Measurements from ENCODE around the genes CALML4, FEM1B and CORO2B.

DNA sequence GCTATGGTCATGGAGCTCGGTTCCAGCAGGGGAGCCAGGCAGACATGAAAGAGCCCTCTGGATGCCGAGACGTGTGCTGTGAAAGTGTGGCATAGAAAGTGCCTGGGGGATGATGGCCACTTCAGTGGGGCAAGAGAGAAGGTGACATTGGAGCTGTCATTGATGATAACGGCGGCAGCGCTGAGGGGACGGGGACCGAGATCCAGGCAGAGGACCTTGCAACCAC, 15.8 kb downstream of the SKOR1 start:
- RRBS: no CpG with 5 or more reads among the region's 8 CpGs

DNA sequence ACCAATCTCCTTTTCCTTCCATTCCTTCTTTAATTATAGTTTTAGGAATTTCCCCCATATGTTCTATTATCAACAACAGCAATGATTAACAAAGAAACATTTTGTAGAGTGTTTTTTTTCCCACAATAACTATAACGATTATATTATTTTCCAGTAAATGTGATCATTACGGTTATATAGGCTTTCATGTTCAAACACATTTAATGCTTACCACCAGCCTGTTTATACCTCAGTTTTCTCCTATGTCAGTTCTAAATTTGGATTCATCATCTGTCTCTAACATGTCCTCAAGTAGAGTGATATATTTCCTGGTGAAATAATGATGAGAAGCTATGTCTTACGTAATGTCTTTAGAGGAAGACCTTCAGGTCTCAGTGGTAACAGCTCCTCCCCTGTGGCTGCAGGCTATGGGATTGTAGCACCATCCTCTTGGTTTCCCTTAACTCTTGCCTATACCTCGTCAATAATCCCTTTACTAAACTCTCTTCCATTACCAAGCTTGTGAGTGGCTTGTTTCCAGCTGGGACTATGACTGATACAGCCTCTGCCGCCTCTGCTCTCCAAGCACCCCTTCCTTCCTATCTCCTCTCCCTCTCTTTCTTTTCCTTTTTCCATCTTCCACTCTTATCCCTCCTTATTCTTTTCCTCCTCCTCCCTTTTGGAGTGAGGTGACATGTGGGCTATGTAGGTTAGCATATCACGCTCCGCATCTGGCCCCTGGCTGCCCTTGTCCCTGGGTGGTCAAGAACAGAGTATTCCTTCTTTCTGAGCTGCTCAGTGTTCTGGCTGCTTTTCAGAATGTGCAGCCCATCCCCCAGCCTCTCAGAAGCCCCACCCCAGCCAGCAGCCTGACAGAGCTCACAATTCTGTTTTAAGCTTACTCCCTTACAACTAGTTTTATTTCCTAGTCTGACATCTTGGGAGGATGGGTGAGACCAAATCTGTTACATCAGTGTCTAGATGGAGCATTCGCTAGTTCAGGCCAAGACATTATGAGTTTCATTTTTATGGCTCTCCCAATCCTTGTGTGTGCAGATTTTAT, 89.3 kb downstream of the SKOR1 start:
- RRBS: no CpG with 5 or more reads among the region's 8 CpGs

- RRBS: no CpG with 5 or more reads among the region's 10 CpGs
Observed at GRCh38 chr15:67927631-67928216, 102.4 kb downstream of the SKOR1 start.

DNA sequence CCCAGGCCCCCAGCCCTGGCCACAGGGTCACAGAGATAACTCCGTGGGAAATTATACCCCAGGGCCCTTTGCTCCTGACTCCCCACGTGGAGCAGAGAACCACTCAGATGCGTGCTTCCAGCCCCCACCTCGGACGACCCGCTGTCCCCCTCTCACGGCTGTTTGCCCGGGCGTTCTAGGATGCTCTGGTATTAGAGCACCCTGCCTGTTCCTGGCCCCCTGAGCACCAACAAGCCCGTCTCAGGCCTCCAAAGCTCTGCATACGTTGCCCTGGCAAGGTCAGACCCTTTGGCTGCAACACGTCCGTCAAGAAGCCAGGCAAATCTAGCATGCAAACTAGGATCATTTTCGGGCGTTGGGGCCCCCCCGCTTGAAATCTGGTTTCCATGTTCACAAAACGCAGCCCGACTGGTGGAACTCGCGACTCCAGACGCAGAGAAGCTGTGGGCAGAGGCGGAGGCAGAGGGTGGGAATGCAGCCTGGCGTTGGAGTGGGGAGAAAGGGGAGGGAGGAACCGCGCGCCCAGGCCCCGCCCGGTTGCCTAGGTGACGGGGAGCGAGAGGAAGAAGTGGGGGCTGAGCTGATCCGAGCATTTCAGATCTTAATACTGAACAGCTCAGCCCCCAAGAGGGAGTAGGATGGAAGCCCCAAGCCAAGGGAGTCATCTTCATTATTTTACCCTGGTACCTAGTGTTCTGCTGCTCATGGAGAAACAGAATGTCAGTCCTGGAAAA, 86.1 kb upstream of the PIAS1 start:
- RRBS: no CpG with 5 or more reads among the region's 31 CpGs

GRCh38 chr15:68012894-68013289, 41.2 kb upstream of the PIAS1 start:
- RRBS: no CpG with 5 or more reads among the region's 1 CpG

DNA sequence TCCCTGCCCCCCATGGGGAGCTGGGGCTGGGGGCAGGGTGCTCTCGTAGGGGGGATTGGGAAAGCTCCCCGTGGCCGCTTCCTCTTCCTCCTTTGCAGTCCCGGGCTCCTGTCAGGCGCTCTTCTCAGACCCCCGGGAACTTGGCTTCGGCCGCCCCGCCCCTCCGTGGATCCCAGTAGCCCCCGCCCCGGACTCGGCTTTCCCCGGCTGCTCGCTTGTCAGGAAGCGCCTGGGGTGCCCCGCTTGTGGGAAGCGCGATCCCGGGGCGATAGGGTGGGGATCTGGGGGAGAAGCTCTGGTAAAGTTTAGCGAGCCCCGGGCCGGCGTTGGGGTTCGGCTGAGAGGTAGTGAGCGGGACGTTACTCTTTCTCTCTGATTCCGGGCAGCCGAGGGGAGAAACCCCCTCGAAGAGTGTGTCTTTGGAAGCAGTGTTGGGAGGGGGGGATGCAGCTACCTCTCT, 597 bp downstream of the PIAS1 start:
- RRBS: 2% methylated on average over 17 of the region's 31 CpGs

GRCh38 chr15:68106509-68107055, 52.5 kb downstream of the PIAS1 start:
- RRBS: no CpG with 5 or more reads among the region's 4 CpGs

GRCh38 chr15:68156174-68157075, 48.7 kb downstream of the CALML4 start:
- RRBS: no CpG with 5 or more reads among the region's 13 CpGs

DNA sequence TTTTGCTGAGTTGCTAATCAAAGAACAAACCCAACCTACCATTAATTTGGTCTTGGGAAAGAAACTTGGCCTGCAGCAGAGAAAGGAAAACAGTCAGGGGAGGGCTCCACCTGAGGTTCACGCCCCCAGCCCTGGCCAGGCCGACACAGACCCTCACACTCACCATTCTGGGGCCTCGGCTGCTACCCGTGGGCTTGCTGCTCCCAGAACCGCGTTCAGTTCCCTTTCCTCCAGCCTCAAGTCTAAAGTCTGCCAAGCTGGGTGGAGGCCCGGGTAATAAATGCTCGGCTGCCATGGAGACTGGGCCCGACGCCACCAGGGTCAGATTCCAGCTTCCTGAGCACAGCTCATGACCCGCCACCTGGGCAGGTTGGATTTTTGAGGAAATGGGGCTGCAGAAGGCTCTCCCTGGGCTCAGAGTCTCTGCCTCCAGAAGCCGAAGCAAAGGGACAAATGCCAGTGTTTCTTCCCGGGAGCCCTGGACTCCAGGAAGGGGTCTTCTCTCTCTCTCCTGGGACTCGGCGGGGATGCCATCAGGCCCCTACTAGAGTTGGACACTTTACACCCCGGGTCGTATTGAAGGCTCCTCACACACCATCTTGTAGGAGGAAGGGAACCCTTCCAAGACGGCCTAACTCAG, at the start of gene CALML4:
TSS of gene CALML4 (minus strand) at position 251 of the 640 bp plus-strand sequence.
- RRBS: 55% methylated on average over 4 of the region's 18 CpGs

DNA sequence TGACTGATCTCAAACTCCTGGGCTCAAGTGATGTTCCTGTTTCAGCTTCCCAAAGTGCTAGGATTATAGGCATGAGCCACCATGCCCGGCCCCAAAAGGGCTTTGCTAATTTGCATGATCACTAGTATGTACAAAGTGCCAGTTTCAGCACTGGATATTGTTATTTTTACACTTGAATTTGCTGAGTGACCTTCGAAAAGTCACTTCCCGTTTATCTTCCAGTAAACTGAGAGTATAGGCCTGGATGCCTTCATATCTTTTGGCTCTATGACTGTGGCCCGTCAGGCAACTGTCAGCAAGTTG, 12.1 kb downstream of the CLN6 start:
- RRBS: no CpG with 5 or more reads among the region's 4 CpGs

DNA sequence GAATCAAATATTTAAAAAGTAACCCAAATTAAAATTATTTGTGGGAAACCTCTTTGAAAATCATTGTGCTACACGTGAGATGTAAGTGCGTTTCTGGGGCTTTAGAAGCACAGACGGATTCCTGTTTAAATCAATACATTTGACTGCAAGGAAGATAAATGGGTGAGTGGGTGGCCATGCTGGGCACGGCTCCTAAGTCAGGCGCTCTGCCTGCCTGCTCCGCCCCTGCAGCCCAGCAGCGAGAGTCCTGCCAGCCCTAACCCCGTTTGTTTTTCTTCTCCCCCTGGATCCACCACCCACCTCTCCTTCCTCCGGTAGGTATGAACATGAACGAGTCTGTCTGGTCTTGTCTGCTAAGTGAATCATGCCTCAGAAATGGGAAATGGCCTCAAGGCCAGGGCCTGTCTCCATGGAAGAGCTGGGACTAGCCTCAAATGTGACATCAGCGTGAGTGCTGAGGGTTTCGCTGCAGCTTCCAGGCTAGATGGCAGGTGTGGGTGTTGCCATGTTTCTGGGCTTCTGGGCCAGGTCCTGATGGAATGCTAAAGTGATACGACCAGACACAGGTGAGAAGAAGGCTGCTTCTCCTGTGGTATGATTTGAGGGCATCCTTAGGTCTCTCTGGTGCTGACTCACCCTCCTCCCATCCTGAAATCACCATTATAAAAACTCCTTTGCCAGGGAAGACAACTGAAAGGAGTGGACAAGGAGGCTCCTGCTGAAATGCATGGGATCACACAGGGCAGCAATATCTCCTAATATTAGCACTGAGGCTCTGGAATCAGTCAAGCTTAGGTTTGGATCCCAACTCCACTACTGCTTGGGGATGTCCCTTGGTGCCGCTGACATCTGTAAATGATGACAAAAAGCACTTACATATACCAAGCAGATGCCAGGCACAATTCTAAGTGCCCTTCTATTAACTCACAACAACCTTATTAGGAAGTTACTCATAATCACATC, 5.5 kb upstream of the FEM1B start:
- RRBS: no CpG with 5 or more reads among the region's 14 CpGs

GRCh38 chr15:68277726-68278786, at the start of gene FEM1B:
FEM1B (plus strand) TSS chr15:68277745.
- RRBS: 2% methylated on average over 26 of the region's 110 CpGs

DNA sequence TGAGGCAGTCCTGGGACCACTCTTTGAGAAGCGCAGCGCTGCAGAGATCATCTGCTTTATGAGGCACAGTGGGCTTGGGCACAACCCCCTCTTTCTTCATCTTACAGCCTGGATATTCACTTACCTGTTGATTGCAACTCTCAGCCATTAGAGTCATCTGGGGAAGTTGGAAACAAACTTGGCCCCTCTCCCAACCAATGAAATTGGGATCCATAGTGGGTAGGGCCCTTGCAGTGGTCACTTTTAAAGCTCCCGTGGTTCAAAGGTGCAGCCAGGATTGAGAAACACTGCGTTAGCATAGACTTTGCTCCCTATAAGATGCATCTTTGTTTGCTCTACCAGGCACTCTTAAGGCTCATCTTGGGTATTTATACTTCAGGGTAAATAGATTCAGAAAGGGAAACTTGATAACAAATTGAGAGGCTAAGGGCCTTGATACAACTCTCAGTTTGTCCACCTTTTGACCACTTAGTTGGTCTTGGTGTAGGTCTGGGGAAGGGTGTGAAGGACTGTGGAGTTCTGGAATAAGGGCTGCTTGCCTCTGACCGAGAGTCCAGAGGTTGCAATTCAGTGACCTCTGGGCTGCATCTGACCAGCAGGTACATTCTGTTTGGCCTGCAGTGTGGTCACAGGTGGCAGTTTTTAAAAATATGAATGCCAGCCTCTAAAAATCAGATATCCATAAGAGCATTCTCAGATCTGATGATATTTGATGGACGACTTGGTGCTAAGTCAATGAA, 22.8 kb downstream of the FEM1B start:
- RRBS: no CpG with 5 or more reads among the region's 6 CpGs

DNA sequence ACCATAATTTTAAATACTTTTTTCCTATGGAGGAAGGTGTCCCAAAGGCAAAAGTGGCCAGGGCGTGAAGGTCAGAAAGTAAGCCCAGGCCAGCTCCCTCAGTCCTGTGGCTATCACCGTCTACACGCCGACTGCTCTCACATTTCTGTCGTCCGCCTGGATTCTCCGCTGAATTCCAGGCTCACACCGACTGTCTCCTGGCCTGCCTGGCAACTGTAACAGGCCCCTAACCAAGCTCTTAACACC, 26.8 kb downstream of the FEM1B start:
- RRBS: no CpG with 5 or more reads among the region's 8 CpGs

- RRBS: 4% methylated on average over 20 of the region's 119 CpGs
Observed at GRCh38 chr15:68578797-68579912, at the start of gene CORO2B. CORO2B (plus strand) TSS chr15:68578993.

DNA sequence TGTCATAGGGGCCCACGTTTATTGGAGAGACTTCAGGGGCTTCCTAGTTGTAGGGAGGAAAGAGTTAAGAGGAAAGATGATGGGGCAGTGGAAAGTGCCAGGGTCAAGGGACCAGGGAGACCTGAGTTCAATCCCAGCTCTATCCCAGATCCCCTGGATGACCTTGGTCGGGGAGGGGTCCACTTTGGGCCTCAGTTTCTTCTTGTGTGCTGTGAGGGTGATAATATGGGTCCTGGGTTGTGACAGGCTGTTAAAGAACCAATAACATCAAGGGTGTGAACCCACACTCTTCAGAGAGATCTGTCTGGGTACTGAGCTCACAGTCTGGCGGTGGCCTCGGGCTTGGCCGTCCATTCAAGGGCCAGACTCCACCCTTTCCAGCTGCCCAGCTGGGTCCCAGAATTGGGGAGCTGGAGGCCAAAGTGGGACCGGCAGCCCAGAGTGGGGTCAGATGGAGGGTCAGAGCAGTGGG, 1.2 kb downstream of the CORO2B start:
- RRBS: no CpG with 5 or more reads among the region's 6 CpGs

GRCh38 chr15:68637923-68638439, 59.2 kb downstream of the CORO2B start:
- RRBS: no CpG with 5 or more reads among the region's 3 CpGs

GRCh38 chr15:68651048-68651664, 72.4 kb downstream of the CORO2B start:
- RRBS: no CpG with 5 or more reads among the region's 21 CpGs

DNA sequence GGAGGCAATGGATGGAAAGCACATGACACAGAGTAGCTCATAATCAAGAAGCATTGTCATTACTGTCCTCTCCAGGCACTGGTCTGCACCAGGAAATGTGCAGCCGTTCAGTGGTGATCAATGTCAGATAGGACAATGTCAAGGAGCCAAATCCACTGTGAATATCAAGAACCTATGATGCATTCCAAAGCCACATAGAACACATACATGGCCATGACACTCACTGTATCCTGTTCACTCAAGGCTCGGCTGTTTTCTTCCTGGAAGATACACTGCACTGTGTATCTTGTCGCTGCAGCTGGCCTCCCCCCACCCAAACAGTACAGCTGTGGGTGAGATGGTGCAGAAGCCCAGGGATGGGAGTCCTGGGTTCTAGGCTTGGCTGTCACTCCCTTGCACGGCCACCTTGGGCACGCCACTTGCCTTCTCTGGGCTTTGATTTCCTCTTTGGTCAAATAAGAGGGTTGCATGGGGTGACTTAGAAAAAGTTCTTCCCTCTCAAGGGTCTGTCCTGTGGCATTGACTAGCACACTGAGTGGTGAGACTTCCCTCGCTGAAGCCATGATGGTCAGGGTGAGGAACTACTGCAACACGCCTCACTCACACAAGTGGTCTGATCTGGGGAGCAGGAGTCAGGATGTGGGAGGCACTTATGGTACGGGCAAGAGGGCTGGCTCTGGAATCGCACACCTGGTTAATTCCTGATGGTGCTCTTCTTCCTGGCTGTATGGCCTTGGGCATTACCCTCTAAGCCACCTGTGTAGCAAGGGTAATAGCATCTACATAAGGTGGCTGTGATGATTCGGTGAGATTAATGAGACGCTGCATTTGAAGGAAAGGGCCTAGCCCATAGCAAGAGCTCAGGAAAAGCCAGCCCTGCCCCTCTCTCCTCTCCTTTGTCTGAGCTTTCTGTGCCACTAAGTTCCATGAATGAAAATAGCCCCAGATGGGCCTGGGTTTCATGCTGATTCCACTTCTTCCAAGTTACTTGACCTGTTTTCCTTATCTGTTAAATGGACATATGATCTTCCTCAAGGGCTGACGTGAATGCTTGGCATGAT, 44.1 kb downstream of the ANP32A start:
- RRBS: no CpG with 5 or more reads among the region's 12 CpGs

- RRBS: 3% methylated on average over 3 of the region's 17 CpGs
Observed at GRCh38 chr15:68787543-68788088, 33.1 kb downstream of the ANP32A start.